RPMI7951 (cell line): ENCODE results near the genes IL17C and PABPN1L.

- RAMPAGE, long total RNA: no peak
Observed at GRCh38 chr16:88455891-88456790, 3.1 kb downstream of the ZFPM1 start.

GRCh38 chr16:88468195-88469369 is 15.5 kb downstream of the ZFPM1 start:
- RAMPAGE, long total RNA: no peak

- RAMPAGE, long total RNA: no peak
Observed at GRCh38 chr16:88498558-88499071, 45.5 kb downstream of the ZFPM1 start.

DNA sequence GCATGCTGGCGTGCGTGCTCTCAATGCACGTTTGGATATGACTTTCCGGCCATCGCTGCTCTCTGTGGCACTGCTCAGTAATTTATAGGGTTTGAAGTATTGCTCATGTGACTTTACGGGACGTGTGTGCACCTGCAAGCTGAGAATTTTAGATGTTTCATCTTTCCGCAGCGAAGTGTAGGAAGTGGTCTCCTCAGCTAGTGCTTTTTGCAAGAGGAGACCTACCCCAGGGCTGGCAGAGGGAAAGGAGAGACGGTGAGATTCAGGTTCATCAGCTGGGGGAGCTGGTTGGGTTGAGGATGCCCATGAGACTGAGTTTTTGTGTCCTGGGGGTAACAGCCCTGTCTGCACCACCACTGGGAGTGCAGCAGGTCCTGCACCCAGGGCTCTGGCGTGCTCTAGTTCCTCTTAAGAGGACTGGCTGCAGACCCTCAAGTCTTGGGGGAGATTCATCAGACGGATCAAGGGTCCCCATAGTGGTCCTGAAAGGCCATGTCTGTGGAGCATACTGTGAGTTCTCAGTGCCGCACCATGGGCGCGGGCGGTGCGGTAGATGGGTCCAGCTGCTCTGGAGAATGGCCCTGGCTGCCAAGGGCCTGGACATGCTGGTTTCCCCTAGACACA is 8.9 kb downstream of the ZC3H18 start:
- RAMPAGE, long total RNA: no peak

DNA sequence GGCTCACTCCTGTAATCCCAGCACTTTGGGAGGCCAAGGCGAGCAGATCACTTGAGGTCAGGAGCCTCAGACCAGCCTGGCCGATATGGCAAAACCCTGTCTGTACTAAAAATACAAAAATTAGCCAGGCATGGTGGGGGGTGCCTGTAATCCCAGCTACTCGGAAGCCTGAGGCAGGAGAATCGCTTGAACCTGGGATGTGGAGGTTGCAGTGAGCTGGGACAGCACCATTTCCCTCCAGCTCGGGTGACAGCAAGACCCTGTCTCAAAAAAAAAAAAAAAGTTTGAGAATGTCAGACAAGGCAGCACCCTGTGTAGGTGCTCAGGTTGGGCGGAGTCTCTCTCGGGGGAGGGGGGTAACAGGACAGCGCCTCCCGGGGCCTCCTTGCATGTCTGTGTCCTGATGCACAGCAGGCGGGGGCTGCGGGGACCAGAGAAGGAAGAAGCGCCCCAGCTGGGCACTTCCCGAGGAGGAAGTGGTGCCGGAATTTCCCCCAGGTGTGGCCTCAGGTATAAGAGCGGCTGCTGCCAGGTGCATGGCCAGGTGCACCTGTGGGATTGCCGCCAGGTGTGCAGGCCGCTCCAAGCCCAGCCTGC is at the start of gene IL17C:
Gene IL17C (plus strand): TSS at position 543 of the 597 bp plus-strand sequence.
- RAMPAGE, long total RNA: no peak

DNA sequence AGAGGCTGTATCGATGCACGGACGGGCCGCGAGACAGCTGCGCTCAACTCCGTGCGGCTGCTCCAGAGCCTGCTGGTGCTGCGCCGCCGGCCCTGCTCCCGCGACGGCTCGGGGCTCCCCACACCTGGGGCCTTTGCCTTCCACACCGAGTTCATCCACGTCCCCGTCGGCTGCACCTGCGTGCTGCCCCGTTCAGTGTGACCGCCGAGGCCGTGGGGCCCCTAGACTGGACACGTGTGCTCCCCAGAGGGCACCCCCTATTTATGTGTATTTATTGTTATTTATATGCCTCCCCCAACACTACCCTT is 1.5 kb downstream of the IL17C start:
- RAMPAGE, long total RNA: no peak

- RAMPAGE, long total RNA: no peak
Observed at GRCh38 chr16:88659901-88660384, 2.9 kb downstream of the MVD start.

DNA sequence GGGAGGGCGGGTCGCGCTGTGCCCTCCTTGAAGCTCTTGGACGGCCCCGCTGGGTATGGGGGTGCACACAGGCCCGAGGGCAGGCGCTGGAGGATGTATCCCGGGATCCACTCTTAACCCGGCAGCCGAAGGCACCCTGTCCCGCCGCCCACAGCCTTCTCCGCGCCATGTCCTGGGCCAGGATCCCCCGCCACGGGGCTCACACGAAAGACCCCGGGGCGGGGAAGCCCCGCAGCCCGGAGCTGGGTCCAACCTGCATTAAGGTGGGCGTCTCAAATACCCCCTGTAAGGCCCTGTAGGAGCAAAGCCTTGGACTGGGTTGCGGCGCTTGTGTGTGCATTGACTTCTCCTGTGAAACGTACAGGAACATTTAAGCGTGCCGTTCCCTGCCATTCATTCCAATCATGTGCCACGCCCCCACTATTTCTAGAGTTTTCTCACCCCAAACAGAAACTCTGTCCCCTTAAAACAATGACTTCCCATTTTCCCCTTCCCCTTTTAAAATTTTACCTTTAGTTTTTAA is 934 bp upstream of the MVD start:
- RAMPAGE, long total RNA: no peak

DNA sequence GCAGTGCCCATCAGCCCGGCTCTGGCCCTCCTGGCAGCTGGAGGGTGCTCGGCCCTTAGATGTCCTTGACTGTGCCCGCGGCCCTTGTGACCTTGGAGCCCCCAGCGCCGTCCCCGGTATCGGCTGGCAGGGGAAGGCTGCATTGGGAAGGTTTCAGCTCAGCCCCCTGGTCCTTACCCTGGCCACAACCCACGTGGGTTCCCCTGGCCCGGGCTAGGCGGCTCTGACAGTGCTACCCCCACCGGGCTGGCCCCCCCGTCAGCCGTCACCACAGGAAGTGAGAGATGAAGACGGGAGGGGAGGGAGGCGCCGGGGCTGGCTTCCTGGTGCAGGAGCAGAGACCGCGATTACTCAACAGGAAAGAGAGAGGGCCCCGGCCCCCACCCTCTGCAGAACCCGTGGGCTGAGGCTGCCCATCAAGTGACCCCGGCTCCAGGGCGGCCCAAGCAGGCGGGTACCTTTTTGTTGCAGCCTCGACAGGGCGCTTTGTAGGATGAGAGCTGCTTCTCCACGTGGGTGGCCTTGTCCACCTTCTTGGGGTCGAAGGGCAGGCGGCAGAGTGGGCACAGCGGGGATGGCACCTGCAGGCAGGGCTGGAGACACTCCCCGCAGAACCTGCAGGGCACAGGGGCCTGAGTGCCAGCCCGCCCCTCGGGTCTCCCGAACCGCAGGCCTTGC is 5.3 kb downstream of the RNF166 start:
- RAMPAGE, long total RNA: no peak

GRCh38 chr16:88764912-88765682 is 19.9 kb downstream of the PIEZO1 start:
- RAMPAGE, long total RNA: no peak

GRCh38 chr16:88770392-88771476 is 14.3 kb downstream of the PIEZO1 start:
- RAMPAGE, long total RNA: no peak

DNA sequence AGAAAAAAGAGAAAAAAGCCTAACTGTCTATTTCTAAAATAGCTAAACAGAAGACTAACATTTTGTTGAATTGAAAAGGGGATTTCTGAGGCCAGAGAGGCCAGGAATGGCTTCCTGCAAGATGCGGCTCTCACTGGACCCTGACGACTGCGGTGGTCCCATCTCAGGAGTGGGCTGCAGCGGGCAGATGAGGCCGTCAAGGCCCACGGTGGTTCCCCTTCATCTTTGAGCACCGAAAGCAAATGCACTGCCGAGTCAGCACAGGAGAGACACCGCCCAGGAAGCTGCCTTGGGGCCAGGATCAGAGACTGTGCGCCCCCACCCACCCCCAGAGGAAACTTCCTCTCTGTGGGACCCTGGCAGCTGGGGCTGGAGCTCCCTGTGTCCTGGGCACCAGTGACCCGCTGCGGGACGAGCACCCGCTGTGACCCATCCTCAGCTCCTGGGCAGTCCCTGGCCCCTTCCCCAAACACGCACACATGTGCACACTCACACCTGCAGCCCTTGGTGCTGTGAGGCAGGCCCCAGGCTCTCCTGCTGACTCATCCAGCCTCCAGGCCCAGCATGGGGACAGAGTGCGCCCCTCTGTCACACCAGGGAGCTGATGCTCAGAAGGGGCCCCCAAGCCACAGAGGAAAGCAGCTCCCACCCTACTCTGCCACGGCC is 3.9 kb downstream of the PIEZO1 start:
- RAMPAGE, long total RNA: no peak

DNA sequence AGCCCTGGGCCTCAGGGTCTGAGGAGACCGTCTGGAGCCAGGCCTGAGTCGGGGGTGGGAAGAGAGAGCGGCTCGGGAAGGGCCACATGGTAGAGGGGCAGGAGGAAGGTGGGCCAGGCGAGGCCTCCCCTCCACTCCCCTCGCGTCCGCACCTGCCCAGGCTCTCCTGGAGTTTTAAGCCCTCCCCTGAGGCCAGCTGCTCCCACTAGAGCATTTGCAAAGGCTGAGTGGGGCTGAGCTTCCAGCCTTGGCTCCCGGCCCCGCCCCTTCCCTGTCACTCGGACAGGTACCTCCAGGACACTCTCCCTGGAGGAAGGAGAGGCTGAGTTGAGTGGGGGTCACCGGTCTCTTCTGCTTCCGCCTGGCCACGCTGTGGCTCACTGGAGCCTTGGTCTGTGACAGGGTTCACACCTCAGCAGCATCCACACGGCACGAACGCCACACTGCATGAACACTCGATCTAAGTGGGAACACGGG is at the start of gene PABPN1L:
Gene PABPN1L (minus strand): TSS at position 142 of the 477 bp plus-strand sequence.
- RAMPAGE, long total RNA: no peak

DNA sequence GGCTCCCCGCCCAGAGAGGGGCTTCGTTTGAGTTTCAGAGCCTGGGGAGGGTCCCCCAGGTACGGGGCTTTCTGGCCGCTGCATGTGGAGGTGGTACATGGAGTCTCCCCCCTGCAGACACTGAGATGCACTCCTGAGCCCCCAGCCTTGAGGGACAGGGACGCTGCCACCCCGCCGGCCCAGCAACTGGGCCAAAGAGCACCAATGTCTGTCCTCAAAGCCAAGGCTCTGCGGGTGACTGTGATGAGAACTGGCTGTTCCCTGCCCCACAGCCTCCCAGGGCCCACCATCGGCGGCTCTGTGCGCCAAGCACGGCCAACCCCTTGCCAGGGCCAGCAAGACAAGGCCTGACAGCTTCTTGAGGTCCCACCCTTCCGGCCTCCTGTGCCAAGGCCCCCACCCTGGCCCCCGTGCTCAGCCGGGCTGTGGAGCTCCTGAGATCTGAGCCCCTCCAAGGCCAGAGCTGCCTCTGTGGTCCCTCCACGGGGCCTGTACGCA is 34.2 kb upstream of the PABPN1L start:
- RAMPAGE, long total RNA: no peak

- RAMPAGE, long total RNA: no peak
Observed at GRCh38 chr16:88904476-88905519, 38.3 kb upstream of the PABPN1L start.

DNA sequence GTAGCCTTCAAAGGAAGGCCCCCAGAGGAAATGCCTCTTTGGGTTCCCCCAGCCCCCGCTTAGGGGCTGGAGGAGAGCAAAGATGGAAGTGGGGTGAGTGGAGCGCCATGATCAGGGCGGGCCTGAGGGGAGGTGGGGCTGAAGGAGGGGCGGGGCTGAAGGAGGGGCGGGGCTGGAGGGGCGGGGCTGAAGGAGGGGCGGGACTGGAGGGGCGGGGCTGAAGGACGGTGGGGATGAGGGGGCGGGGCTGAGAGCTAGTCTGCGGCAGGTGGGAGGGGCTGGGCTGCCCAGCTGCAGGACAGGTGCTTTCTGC is 39.0 kb upstream of the PABPN1L start:
- RAMPAGE, long total RNA: no peak

GRCh38 chr16:88924454-88925003 is 52.5 kb downstream of the CBFA2T3 start:
- RAMPAGE, long total RNA: no peak

DNA sequence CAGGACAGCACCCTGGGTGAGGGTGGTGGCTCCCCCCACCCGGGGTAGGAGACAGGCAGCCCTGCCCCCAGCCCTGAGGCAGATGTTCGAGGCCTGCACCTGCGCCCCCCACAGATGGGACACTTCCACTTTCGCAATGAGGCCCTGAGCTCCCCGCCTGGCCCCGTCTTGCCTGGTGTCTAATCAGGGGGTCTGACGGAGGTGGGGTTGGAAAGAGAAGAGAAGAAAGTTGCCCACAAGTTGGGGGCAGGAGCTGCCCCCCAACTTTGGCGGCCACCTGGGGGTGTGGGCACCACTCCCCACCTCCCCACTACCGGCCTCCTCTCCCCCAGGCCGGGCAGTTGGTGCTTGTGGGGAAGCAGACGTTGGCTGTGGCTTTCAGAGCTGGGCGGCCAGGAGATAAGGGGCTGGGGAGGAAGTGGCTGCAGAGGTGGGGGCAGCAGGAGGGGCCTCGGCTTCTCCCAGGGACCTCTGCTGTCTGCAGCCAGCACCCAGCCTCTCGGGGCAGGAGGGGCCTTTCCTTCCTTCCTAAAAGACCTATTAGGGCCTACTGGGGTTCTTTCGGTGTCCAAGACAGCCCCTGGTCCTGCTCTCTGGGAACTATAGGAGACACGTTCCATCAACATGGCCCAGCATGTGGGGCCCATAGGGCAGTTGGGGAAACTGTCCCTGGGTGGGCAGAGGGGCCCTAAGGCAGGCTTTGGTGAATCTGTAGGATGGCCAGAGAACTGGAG is 1.9 kb upstream of the CBFA2T3 start:
- RAMPAGE, long total RNA: no peak

DNA sequence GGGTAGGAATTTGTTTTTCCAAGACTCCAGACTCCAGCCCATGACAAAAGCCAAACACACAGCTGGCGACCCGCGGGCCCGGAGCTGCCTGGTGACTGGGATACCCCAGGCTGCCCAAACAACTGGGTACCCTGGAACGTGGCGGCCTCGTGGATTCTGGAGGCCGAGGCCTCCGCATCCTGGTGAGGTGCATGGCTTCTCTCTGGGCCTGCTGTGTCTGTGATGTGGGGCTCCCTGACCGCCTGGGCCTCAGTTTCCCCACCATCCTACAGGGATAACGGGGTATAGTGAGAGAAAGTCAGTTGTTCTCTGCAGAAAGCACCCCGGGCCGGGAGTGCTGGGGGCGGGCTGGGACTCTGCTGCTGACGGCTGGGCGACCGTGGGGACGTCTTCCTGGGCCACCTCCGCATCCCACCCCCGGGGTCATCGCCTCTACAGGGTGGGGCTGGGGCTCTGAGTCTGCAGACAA is 15.1 kb upstream of the CBFA2T3 start:
- RAMPAGE, long total RNA: no peak

DNA sequence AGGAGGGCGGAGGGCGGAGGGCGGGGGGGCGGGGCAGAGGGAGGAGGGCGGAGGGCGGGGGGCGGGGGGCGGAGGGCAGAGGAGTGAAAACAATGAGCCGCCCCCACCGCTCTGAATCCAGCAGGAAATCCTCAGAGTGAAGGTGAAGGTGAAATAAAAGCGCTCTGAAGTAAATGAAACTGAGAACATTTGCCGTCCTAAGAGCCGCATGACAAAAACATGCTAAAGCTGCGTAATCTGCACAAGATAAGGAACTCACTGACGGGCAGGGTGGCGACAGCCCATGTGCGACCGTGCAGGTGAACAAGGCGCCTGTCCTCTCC is 22.8 kb upstream of the CBFA2T3 start:
- RAMPAGE, long total RNA: no peak